ENCODE measurements around the genes DAW1 and SPHKAP.

DNA sequence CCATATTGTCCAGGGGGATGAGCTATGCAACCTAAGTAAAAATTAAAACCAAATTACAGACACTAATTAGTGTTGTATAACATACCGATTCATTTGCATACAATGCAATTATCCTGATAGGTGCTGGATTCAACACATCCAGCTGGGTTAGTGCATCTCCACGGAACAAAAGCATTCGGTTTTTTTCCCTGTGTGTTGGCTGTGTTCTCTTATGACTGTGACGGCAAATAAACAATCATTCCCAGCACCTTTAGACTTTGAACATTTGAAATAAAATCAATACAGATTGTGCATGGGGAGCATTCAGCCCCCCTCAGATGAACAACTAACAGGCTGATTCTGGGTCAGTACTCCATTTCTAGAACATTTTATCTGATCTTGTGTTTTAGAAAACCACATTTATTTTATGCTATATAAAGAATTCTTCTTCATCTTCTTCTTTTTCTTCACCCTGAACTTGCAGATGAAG, 22.7 kb downstream of the FAM124B start:
- PRO-cap, result no peak
- RAMPAGE, long total RNA, 4 experiments, result no peak in any of the 4 experiments

- PRO-cap, result no peak
- RAMPAGE, long total RNA, 4 experiments, result no peak in any of the 4 experiments
Measured at GRCh38 chr2:224546656-224547789, 38.1 kb downstream of the CUL3 start.

GRCh38 chr2:225030303-225030575, 12.0 kb downstream of the DOCK10 start:
- PRO-cap, result no peak
- RAMPAGE, long total RNA, 4 experiments, result no peak in any of the 4 experiments

DNA sequence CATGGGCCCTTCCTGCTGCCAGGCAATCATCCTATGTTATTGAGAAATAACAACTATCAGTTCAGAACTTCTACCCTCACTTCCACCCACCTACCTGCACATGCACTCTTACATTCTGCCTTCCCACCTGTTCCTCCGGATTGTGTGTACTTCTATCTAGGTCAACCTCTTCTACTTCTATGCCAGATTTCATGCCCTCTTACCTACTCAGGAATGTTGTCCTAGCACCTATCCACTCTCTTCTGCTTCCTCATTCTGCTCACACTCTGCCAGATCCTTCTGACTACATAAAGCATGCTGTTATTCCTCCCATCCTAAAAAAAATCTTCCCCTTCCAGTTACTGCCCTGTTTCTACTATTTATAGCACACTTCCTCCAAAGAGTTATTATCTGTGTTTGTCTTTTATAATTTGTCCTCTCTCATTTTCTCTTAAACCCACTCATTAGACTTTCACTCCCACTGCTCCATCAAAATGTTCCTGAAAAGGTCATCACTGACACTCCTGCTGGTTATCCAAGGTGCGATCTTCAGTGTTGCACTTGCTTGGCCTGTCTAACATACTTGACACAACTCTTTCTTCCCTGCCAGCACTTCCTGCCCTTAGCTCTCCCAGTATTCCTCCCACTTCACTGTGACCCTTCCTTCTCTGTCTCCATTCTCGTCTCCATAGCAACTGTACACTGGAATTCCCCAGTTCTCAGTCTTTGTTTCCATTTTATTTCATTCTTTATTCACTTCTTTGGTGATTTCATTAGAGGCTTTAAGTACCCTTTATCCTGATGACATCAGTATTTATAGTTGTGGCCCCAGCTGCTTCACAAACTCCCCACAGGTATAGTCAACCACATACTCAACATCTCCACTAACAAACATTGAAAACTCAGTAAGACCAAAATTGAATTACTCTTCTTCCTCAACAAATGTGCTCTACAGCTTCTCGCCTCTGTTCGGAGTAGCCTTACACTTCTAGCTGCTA, 333.2 kb downstream of the IRS1 start:
- PRO-cap, result no peak
- RAMPAGE, long total RNA, 4 experiments, result no peak in any of the 4 experiments

GRCh38 chr2:226508724-226509074, 290.9 kb downstream of the IRS1 start:
- PRO-cap, result no peak
- RAMPAGE, long total RNA, 4 experiments, result no peak in any of the 4 experiments

DNA sequence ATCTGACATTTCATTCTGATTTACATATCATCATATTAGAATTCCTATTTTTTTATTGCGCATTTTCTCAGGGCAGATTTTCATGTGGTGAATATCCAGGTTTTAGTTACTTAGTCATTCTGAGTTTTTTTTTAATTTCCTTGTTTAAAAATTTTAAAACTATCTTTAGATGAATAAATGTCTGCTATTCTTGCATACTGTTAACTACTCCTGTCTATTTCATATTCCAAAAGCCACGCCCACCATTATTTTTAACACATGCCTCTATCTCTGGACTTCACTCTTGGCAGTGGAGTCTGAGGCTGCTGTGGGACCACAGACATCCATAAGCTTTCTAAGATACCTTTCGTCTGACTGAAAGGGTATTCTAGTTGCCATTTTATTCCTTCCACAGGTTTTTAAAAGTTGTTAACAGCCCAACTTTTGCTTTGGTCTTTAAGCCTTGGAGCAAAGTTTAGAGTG, 164.4 kb downstream of the IRS1 start:
- PRO-cap, result no peak
- RAMPAGE, long total RNA, 4 experiments, result no peak in any of the 4 experiments

GRCh38 chr2:226644376-226645041, 155.1 kb downstream of the IRS1 start:
- PRO-cap, result no peak
- RAMPAGE, long total RNA, 4 experiments, result no peak in any of the 4 experiments

GRCh38 chr2:226772619-226773249, 26.9 kb downstream of the IRS1 start:
- PRO-cap, result no peak
- RAMPAGE, long total RNA, 4 experiments, result no peak in any of the 4 experiments

DNA sequence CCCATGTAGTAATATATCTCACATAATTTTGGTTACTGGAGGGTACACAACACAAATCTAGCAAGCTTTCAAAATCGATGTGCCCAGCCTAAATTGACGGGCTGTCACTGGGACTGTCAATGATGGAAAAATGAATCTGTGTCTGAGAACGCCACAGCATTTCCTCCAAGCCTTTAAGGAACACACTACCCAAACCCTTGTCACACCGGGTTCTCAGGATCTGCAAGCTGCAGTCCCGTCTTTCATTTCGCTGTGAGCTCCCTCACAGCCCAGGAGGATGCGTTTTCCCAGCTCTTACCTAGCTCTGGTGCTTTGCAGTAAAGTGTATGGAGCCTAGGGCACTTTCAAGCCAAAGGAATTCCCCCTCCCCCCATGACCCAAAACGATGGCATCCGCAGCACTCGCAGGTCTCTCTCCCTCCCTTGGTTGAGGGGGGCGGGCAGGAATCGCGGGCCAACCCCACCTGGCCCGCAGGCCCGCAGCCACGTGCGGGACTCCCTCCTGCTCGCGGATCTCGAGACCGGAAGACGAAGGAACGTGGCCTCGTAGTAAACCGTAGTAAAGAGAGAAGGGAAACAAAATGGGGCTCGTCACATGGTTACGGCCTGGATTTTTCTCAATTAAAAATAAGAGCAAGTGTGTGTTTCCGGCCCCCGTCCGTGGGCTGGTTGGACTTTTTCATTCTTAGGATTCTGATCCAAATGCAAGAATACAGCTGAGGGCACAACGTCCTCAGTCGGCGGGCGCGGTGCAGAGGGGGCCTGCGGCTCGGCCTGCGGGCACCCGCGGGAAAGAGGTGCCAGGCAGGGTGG, 8.6 kb downstream of the IRS1 start:
- PRO-cap, result bidirectional peak, plus-strand start at position 735 of the sequence, minus-strand start at position 618 of the sequence
- RAMPAGE, long total RNA, 4 experiments, result no peak in any of the 4 experiments

DNA sequence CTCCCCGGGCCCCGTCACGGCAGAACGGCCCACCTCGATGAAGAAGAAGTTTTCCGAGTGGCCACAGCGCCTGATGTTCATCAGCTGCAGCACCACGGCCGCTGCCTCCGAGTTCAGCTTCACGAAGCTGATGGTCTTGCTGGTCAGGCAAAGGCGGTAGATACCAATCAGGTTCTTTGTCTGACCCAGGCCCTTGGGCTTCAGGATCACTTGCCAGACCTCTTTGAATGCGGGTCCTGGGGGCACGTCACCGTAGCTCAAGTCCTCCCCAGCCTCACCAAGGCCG, 1.6 kb downstream of the IRS1 start:
- PRO-cap, result no peak
- RAMPAGE, long total RNA, 4 experiments, result no peak in any of the 4 experiments

DNA sequence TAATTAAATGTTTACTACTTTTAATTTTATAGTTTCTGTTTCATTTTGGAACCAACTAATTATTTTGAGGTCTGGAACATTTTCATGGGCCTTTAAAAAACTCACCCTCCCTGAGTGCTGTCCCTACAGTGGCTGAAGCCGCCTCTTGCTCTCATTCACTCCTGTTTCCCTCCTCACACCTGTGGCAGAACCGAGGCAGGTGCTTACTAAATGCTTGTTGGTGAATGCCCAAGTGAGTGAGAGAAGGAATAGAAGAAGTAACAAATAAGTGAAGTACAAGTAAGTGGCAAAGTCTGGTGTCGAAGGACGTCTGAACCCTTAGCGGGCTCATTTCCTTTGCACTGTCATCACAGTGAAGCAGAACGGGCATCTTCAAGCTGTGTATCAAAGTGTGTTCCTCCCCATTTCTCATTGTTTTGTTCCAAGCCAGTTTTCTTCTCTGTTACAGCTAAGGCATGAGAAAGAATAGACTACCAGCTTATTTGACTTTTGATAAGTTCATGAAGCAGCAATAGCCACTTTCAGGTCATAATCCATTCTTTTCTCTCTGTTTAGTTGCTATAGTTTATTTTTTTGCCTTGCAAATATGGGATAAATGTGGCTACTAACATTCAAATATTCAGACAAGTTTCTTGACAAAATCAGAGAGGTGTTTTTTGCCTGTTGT, 135.3 kb downstream of the RHBDD1 start:
- PRO-cap, result no peak
- RAMPAGE, long total RNA, 4 experiments, result no peak in any of the 4 experiments

- PRO-cap, result no peak
- RAMPAGE, long total RNA, 4 experiments, result no peak in any of the 4 experiments
Measured at GRCh38 chr2:227179996-227180285, 15.5 kb downstream of the COL4A3 start.

DNA sequence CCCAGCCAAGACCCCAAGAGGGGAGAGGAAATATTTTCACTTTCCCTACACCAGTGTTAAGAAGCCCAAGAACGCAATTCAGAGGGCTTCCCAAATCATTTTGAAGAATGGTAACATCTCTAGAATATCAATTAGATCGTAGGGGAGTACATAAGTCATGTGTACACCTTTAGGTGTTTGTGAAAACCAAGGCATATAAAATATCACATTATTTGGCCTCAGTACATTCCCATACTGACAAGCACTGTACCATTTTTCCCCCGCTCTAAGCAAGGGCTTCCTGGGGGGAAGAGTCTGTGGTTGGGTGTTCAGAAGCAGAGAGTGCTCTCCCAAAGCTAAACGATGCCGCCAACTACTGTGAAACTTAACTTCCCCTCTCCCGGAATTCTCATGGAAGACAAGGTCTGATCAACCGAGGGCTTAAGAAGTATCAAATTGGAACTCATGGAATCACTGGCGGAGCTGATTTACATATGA, 535 bp upstream of the MFF start:
- PRO-cap, result no peak
- RAMPAGE, long total RNA, 4 experiments, result no peak in any of the 4 experiments

DNA sequence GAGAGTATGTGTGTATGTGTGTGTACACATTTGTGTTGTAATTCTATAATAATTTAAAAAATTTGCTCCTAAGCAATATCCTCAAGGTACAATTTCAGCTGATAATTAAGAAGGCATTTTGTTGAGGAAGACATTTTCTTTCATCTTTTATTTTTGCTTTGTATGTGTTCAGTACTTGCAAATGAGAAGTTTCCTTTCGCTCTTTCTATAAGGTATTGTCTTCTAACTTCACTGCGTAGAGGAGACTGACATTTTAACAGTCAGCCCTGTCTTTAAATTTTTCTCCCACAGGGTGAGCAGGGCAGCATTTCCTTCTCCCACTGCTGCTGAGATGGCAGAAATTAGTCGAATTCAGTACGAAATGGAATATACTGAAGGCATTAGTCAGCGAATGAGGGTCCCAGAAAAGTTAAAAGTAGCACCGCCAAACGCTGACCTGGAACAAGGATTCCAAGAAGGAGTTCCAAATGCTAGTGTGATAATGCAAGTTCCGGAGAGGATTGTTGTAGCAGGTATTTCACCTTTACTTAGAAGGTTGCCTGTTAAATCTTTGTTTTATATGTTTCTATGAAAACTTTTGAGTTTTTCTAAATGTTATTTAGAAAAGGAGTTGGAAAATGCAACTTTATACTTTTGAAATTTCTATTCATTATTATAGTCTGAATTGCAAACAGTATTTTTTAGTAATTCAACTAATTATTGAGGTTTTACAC, 5.4 kb downstream of the MFF start:
- PRO-cap, result no peak
- RAMPAGE, long total RNA, 4 experiments, result no peak in any of the 4 experiments

GRCh38 chr2:227765831-227766222, 20.1 kb downstream of the SCYGR8 start:
- PRO-cap, result no peak
- RAMPAGE, long total RNA, 4 experiments, result no peak in any of the 4 experiments

GRCh38 chr2:227871200-227872204, at the start of gene DAW1:
TSS of gene DAW1 (plus strand) at chr2:227871631.
- PRO-cap, result unidirectional peak, minus-strand start at chr2:227871596
- RAMPAGE, long total RNA, 4 experiments, result no peak in any of the 4 experiments

- PRO-cap, result no peak
- RAMPAGE, long total RNA, 4 experiments, result no peak in any of the 4 experiments
Measured at GRCh38 chr2:228181378-228182140, at the start of gene SPHKAP. TSS of gene SPHKAP (minus strand) at chr2:228181687.

- PRO-cap, result no peak
- RAMPAGE, long total RNA, 4 experiments, result no peak in any of the 4 experiments
Measured at GRCh38 chr2:228839530-228840120, 431.5 kb downstream of the PID1 start.

- PRO-cap, result no peak
- RAMPAGE, long total RNA, 4 experiments, result start-site peak on the minus strand in 1 of 4 experiments, at chr2:229078431-229078510 at its widest, 5 reads per replicate
Measured at GRCh38 chr2:229078138-229078676, 192.9 kb downstream of the PID1 start.

- PRO-cap, result no peak
- RAMPAGE, long total RNA, 4 experiments, result no peak in any of the 4 experiments
Measured at GRCh38 chr2:229330807-229331577, 59.9 kb upstream of the PID1 start.

Measured in esophagus muscularis mucosa (tissue), 4 donors.